Measurements from ENCODE around the gene CCDC96.

- PRO-cap = no peak
These were observed 2.1 kb downstream of the S100P start for GRCh38 chr4:6695659-6696261.

- PRO-cap = unidirectional peak, plus-strand start at chr4:6753293
These were observed 29.5 kb upstream of the KIAA0232 start for GRCh38 chr4:6753004-6753498.

DNA sequence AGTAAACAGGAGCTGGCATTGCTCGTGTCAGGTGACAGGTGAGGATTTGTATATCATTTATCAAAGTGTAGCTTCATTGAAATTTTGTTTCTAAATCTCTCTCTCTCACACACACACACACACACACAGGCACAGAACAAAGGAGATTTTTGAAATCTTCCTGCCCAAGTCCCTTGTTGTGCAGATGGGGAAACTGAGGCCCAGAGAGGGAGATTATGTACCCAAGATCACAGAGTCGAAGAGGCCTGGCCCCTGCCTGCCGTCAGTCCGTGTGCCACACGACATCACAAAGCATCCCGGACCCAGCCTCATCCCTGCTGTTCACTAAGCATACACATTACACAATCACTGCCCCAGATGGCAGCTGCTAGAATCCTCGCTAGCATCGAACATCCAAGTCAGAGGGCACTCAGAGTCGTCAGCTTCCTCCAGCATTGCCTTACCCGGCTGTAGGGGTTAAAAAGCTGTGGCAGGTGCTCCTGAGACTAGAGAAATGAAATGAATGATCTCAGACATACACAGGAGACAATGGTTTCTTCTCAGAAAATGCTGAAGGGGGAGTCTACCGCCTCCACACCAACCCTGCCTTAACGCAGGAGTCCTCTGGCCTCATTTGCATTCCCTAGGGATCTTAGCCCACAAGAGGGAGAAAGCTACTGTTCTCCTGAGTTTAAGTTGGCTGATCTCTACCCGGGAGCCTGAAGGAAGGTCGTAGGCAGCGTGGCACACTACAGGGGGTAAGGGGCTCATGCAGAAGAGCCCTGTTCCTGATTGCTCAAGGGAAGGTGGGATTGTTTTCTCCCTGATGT lies 2.9 kb upstream of the KIAA0232 start:
- PRO-cap = unidirectional peak, minus-strand start at position 305 of the sequence

GRCh38 chr4:6801856-6802405 lies 19.4 kb downstream of the KIAA0232 start:
- PRO-cap = no peak

DNA sequence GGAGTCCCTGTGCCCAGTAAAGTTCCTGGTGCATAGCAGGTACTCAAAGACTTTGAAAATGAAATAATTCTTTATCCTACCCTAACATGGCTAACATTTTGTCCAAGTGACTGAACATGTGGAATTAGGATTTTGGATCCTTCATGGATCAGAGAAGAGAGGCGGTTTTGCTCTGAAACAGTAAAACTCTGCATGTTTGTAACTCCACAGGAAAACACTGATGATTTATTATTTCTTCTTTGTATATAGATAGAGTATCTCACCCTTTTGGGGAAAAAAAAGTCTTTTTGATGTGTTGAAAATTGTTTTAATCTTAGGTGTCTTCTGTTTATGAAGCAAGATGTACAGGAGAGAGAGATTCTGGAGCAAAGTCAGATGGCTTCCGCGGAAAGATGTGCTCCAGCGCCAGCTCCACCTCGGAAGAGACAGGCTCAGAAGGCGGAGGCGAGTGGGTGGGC lies 29.1 kb upstream of the TBC1D14 start:
- PRO-cap = no peak

GRCh38 chr4:6902375-6903028 lies 7.1 kb upstream of the TBC1D14 start:
- PRO-cap = no peak

DNA sequence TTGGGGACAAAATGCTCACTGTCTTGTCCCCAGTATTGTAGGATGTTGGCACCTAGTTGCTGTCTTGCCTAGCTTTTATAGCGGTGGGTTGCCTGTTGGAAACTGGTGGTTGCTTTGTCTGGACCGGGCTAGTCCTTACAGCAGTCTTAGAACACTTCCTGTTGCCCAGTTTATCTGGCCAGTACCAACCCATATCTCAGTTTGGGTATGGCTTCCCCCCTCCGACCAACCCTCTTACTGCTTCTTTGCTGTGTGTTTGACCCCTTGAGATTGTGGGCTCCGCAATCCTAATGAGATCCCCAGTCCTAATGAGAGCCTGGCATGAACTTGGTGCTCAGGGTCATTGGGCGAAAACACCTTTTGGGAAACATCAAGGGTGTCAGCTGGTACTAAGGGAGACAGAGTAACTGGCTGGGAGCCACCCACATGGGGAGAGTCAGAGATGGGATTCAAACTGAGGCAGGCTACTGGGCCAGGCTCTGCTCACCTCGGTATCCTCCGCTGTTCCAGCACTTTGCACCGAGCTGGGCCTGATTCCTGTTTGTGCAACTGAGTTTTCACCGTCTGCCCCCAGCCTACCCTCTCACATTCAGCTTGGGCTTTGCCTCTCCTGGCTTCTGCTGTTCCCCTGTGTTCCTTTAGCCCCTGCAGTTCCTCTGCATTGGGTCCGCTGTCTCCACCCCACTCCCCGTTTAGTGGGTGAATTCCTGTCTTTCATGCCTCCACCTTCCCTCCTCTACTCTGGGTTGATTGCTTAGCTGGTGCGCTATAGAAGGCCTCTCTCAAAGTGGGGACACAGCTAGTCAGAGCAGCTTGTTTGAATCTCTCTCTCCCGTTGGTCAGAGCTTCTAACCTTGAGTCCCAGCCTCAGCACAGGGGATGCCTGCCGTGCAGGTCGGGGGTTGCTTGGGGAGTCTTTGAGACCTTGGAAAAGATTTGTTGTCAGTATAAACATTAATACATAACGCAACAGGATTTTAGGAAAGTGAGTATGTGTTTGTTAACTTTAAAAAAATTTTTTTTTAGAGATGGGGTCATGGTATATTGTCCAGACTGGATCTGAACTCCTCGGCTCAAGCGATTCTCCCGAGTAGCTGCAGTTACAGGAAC lies 1.7 kb downstream of the TBC1D14 start:
- PRO-cap = no peak

DNA sequence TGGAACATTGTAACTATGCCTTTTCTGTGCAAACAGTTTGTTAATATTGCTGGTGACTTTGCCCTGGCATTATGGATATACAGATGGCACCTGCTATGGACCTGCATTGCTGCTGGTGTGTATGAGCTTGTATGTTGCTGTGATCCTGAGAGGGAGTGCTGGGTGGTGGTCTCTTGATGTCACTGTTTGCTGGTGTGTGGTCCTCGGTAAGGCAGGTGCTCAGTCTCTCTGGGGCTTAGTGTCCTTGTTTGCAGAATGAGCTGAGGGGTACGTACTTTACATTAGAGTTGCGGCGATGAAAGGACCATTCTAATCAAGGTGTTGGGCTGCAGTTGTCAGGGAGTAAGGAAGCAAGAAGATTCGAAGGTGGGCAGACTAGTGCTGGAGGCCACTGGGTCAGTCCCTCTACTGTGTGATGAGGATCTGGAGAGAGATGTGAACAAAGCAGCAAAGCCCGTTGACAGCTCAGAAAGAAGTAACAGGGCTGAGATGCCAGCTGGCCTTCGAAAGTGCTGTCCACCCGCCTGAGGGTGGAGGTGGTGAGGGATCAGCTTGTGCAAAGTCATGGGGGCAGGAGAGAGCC lies 19.4 kb downstream of the TBC1D14 start:
- PRO-cap = no peak

- PRO-cap = no peak
These were observed 28.8 kb downstream of the TBC1D14 start for GRCh38 chr4:6938202-6938980.

- PRO-cap = no peak
These were observed 45.9 kb downstream of the TBC1D14 start for GRCh38 chr4:6955403-6956041.

DNA sequence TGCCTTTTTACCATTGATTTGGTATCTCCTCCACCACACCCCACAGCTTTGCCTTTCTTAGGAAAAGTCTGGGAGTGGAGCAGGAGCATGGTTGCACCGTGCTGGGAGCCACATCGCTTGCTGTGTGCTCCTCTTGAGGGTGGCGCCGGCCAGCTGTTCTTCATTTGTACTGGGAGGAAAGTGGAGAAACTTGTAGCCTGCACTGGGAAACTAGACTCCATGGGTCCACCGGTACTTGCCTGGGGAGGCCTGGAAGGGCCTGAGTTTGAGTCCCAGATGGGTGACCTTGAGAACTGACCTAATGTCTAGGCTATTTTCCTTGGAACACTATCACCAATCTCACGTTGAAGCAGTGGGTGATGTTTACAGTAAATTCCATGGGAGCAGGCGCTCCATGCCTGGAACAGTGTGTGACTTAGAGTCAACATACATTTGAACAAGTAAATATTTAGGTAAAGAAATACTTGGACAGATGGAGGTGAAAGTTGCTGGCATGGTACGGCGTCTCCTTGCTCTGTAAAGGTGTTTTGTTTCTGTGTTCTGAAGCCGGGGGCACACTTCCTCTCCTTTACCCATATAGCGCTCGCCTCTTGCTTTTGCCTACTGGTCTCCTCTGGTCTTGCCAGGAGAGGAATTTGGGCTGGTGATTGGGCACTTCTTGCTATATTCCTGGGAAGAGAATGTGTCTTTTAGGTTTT lies 47.5 kb downstream of the TBC1D14 start:
- PRO-cap = no peak

DNA sequence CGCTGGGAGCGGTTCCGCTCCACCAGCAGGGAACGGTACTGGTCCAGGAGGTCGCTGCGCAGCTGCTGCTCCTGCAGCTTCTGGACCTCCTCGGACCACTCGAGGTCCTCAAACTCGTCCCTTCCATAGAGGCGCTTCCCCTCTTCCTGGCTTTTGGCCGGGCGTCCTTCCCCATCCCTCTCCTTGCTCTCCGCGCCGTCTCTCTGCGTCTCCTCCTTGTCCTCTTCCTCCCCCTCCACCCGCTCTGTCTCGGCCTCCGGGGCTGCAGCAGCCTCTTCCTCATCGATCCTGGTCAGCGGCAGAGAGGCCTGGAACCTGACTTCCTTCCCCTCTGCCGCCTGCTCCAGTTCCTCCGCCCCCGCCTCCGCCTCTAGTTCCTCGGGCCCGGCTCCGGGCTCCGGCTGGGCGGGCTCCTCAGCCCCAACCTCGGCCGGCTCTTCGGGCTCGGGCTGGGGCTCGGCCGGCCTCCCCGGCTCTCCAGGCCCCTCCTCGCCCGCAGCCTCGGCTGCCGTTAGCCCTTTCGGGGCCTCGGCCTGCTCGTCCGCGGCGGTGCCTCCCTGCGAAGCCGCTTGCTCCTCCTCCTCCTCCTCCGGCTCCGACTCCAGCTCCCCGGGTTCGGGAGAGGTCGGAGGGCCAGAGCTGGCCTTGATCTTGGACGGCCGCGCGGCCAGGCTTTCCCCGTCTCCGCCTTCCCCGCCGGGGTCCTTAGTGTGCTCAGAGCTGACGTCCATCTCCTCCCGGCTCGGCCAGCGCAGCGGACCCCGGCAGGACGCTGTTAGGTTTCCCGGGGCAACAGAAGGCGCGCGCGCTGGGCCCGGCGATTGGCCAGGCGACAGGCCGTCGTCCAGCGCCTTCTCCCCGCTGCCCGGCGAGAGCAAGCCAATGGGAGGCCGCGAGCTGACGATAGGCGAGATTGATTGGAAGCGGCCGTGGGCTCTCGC lies at the start of gene CCDC96:
Gene CCDC96, minus strand, starts transcription at position 794 of the 941 bp plus-strand sequence.
- PRO-cap = bidirectional peak, plus-strand start outside the sequence, minus-strand start at position 857 of the sequence

DNA sequence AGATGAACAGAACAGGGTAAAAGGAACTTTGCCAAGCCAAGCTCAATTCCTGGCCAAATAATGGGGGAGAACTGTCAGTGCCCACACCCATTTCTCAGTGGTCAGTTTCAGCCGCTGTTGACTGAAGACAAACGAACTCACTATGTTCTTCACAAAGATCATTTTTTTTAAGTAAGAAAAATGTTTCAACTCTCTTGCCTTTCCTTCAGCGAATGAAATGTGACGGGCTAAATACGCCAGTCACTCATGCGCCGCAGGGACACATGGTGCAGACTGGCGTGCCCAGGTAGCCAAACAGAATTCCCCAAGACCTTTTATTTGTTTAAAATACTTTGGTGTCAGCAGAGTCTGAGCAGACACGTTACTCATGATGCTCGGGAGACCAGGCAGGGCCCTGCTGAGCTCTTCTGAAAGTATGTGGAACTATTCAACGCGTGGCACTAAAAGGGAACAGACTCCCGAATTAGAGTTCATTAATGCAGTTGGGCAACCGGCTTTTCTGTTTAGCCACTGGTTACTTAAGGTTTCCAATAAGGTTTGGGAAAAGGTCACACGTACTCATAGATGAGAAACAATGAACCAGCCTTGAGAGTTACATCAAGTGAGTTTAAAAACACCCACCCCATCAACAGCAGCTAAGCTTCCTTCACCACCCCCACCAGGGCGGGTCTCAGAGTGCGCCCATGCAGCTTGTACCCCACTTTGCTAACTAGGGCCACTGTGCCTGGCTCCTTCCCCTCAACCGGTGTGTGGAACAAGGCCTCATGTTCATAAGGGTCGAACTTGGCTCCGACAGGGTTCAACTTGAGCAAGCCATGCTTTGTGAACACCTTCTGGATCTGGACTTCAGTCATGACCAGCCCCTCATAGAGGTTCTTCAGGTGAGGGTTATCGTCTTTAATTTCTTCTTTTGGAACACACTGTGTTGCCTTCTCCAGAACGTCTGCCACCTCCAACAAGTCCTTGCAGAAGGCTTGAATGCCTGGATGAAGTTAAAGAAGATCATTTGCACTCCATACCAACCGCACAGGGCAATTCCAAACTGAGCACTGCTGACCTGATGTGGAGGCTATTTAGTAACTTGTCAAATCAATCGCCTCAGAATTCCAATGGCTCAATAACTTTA lies 7.3 kb downstream of the GRPEL1 start:
- PRO-cap = no peak

DNA sequence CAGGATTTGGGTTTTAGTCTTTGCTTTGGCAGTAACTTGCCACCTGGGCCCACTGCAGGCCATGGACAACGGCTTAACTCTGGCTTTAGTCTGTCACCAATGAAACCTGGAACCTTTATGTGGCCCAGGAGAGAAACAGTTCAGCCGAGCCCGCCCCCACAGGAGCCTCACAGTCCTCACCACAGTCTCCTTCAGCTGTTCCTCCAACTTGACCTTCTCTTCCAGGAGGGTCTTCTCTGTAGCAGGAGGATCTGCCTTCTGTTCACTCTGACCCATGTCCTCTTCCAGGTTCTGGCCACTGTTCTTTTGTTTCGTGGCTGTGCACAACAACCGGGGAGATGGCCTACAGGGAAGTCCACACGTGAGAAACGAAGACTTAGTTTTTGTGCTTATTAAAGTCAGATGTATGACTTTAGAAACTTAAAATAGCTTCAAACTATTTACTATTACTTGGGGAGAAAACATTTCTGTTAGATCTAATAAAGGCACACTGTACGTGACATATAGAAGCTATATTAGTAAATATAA lies 3.9 kb downstream of the GRPEL1 start:
- PRO-cap = no peak

GRCh38 chr4:7101971-7102329 lies 34.1 kb upstream of the GRPEL1 start:
- PRO-cap = no peak

DNA sequence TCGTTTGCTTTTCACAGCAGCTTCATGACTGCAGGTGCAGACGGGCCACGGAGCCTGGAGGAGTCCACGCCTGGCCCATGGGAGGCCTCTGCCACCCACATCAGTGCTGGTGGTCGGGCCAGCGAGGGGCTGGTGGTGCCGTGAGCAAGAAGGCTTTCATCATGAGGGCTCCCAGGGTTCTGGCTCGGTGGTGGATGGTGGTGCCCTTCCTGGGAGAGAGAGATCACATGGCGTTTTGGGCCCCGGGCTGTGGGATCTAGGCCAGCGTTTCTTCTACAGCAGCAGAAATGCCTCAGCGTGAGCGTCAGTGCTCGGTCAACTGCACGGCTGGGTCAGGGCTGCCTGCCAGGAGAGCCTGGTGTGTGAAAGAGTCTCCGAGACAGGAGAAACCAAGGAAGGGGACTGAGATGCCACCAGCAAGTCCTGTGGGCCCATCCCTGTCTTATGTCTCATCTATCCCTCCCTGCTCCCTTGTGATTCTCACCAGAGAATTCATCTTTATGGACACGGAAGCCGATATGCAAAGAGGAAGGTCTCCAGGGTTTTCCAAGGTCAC lies 99.0 kb downstream of the SORCS2 start:
- PRO-cap = no peak

DNA sequence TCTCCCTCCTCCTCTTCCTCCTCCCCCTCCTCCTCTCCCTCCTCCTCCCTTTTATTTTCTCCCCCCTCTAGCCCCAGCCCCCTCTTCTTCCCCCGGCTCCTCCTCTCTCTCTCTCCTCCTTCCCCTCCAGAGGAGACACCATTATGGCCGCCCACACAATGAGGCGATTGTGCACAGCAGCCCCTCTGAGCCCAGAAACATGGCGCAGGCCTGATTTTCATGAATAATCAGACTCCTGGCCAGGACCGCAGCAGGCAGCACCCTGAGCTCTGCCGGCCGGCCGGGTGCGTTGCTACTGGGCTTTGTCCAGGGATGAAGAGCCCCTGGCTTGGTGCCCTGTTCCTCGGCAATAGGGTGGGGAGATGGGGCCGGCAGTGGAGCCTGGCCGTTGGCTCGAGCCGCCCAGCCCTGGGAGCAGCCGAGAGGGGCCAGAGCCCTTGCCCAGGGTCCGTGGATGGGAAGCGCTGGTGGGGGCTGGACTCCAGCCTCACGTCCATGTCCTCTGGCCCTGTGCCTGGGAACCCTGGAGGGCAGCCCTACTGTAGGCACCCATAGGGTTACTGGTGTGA lies 102.9 kb downstream of the SORCS2 start:
- PRO-cap = no peak

DNA sequence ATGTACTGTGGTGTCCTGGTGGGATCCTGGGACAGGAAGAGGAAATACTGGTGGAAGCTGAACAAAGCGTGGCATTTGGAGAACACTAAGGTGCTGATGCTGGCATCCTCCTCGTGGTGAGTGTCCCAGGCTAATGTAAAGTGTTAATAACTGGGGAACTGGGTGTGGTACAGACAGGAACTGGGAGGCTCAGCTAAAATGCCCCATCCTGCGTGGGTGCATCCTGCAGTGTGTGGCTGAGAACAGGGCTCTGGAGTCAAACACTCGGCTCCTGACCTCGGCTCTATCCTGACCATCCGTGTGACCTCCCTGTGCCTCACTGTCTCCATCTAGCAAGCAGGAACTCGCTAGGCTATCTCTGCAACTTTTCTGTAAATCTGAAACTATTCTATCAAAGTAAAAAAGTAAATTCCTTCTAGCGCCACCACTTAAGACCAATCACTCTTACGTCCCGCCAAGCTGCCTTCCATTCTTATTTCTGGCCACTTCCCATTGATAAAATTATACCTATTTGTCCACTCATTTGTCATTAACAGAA lies 200.3 kb upstream of the PSAPL1 start:
- PRO-cap = bidirectional peak, plus-strand start outside the sequence, minus-strand start at position 474 of the sequence

- PRO-cap = unidirectional peak, minus-strand start at chr4:7653767; unidirectional peak, minus-strand start at chr4:7654111
These were observed 219.1 kb upstream of the PSAPL1 start for GRCh38 chr4:7653657-7654333.

DNA sequence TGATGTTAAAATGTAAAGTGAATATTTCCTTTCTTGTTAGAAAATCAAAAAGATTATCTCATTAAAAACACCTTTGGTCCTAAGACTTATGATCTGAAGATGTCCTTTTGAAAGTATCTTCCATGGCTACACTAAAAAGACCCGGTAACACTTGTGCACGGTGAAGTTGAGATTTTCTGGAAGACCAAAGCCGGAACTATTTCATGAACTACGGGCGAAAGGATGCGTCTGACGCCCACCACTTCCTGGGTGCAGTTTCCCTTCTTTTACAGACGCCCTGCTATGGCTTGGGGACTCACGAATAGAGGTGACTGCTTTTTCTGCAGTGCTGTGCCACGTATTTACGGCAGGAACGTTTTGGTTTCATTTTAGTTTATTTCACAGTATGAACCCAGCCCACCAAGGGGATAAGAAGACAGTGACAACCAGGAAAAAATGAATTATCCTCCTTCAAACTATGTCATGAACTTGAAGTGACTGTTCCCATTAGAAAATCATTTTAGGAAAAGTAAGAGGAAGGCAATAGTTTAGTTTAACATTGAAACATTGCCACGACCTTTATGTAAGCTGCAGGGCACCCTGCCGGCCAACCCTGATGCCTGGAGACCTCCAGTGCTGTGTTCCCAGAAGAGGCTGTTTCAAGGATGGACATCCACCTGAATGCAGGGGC lies 180.4 kb downstream of the AFAP1 start:
- PRO-cap = no peak